Umbilical cord (tissue), 2 donors: ENCODE measurements around a stretch of chr7.

- RAMPAGE, long total RNA = no peak
Observed at GRCh38 chr7:27181733-27182195, 3.3 kb downstream of the HOXA11 start.

DNA sequence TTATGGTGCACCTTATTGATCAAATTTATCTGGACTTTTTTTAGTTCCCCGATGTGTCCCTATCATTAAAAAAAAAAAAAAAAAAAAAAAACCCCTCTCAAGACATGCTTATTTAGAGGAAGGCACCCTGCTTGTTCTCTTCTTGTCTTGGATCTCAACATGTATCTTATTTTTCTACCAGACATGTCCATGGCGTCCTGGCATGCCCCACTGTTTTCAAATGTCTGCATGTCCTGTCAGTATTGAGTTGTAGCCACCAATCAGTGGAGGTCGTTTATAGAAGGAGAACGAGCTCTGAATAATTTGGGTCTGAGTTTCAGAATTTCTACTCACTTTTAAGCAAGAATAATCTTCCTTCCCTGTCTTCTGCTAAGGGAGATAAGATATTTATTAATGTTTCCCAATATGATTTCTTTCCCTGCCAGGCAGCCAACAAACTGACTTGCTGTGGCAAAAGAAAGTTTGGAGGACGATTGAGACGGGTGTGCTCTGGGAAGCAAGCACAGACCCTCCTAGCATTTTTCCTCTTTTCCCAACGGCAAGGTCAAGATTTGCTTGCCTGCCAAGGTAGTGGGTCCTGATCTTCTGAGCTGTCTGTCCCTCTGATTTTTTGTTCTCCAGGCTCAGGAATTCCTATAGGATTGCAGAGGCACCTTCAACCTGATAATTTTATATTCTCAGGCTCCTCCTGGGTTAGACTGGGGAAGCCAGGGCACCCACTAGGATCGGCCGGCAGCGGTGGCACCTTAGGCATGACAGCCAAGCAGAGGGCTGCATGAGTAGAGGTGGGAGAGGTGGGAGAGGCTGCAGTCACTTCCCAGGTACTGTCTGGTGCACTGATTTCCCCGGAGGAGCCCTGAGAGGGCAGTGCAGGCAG lies 3.1 kb upstream of the HOXA13 start:
- RAMPAGE, long total RNA = no peak

DNA sequence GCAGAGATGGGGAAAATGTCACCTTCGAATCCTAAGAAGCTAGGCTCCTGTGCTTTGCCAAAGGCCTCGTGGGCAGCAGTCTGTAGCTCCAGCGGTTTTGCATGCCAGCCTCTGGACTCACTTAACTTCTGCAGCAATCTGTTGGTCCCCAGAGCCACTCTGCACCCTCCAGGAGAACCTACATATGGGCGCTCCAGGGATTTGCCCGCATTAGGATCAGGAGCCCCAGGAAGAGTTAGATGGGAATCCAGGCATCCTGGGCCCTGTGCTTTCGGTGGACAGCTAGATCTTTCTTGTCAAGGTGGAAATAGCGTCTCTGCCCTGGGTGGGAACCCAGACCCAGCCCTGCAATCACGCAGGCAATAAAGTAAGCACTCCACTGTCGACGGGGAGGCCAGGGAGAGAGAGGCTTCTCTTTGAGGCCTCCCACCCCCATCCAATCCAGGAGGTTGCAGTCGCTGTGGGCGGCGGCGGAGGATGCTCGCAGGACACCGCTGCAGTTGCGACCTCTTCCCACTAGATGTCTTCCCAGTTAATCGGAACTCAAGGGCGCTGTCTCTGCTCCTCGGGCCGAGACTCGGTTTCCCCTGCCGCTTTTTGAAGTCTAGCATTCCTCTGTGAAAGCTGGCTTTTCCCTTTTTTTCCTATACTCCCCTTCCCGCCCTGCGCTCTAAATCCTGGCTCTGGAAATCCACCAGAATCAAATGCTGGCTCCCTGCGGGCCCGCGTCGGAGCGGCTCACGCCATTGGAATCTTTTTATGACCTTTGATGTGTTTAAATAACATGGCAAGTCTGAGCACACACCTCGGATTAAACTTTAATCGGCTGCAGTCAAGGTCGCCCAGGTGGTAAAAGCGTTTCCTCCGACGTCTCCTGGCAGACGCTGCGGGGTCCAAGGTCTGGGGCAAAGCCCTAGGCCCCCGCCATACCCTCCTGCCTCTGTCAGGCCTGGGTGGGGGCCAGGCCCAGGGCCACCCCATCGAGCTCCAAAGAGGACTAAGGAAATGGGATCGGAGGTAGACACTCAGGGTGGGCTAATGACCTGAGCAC lies 10.4 kb upstream of the HOXA13 start:
- RAMPAGE, long total RNA = no peak

- RAMPAGE, long total RNA = no peak
Observed at GRCh38 chr7:27462855-27463308, 199.8 kb downstream of the HIBADH start.

DNA sequence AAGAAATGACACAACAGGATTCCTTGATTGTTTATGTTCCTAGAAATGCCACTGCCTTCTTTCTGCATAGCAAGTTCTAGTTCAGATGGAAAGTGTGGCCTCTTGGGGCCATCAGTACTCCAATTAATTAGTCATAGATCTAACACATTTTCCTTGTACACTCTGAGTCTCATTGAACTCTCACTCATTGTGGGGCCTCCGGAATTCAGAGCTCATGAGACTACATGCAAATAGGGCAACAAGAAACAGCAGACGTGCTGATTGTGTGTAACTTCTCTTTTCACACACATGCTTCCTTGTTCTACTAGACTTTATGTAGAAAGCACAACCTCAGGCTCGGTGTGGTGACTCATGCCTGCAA lies 35.3 kb upstream of the HIBADH start:
- RAMPAGE, long total RNA = no peak

DNA sequence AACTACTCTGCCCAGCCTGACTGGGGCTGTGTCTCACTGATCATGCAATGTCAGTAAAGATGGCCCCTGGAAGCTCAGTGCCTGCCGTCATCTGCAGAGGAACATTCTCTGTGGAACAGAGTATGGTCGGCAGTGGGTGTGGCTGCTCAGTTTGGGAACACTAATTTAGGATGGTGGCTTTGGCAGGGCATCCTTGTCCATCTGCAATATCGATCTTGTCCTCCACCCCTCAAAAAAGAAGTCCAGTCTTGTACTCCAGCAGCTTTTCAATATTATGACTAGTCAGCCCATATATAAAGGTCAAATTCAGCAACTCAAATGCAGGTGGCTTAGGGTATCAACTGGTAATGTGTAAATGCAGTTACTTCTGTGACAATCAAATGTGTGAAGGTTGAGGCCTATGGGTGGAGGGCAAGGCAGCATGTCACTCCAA lies 214.3 kb downstream of the TAX1BP1 start:
- RAMPAGE, long total RNA = no peak

DNA sequence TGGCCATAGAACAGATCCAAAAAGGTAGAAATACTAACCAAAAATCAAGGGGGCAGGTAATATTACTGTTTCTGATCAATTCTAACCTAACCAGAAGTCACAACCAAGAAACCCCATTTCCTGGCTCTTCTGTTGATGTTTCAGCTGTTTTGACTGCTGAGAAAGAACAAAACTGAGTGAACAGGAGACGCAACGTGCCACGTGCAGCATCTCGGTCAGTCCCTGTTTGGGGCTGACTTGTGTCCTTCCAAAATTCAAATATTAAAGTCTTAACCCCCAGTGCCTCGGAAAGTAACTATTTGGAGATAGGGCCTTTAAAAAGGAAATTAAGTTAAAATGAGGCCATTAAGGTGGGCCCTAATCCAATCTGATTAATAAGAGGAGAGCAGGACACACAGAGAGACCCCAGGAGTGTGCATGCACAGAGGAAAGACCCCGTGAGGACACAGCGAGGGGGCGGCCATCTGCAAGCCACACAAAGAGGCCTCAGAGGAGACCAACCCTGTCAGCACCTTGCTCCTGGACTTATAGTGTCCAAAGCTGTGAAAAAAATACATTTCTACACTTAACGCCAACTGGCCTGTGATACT lies 56.7 kb downstream of the JAZF1 start:
- RAMPAGE, long total RNA = no peak

GRCh38 chr7:28405889-28406175 lies 6.5 kb upstream of the CREB5 start:
- RAMPAGE, long total RNA = no peak

DNA sequence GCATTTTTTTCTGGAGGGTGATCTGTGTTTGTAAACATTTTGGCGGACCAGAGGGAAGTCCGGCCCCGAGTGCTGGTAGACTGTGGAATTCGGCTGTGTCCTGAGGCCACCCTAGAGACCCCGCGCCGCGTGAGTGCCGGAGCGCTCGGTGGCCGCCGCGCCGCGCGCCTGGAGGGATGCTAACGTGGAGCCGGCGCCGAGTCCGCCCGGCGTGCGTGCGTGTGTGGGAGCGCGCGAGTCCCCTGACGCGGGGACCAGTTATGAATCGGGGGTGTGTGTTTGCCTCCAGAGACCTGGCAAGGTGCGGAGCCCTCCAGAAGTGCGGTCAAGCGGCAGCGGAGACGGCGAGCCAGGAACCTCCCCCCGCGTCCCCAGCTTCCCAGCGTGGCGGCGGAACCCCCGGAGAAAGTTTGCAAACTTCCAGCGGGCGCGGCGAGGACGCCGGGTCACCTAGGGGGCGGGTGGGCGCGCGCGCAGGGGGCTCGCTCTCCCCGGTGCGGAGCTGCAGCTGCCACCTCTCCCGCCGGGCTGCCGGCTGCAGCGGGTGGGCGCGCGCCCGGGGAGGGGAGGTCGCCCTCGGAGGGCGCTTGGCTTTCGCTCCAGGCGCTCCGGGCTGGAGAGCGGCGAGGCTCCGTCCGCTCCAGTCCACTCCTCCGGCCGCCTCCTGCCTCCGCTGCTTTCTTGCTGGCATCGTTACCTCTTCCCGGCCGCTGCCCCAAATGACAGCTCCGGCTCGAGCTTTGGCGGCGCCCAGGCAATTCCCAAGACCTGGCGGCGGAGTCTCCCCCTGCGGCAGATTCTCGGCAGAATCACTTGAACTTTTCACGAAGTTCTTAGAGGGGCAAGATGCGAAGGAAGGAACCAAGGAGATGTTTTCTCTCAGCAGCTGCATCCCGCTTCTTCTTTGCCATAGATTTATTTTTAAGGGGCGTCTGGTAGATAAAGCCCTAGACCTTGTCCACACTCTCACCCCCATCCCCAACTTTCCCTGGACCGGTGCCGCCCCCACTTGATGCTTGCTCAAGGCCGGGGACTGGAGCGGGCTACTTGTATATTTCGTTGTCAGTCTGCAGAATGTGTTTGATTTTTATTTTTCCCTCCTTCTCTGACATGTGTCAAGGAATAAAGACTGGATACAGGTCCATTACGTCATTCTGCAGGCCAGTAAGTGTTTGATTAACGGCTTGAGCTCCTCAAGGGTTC lies 2.3 kb upstream of the CREB5 start:
- RAMPAGE, long total RNA = no peak

GRCh38 chr7:28695600-28695969 lies 262.5 kb downstream of the TRIL start:
- RAMPAGE, long total RNA = no peak

DNA sequence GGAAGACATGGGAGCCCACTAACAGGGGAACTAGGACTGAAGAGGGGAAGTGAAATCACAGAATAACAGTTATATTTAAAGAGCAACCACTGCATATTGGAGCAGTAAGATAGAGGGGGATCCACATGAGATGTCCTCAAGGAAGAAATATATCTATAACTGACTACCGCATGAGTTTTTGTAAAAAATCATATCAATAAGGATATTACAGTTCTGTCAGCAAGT lies 10.4 kb downstream of the CPVL start:
- RAMPAGE, long total RNA = no peak

GRCh38 chr7:29208217-29209245 lies 14.0 kb downstream of the CHN2 start:
- RAMPAGE, long total RNA = no peak

DNA sequence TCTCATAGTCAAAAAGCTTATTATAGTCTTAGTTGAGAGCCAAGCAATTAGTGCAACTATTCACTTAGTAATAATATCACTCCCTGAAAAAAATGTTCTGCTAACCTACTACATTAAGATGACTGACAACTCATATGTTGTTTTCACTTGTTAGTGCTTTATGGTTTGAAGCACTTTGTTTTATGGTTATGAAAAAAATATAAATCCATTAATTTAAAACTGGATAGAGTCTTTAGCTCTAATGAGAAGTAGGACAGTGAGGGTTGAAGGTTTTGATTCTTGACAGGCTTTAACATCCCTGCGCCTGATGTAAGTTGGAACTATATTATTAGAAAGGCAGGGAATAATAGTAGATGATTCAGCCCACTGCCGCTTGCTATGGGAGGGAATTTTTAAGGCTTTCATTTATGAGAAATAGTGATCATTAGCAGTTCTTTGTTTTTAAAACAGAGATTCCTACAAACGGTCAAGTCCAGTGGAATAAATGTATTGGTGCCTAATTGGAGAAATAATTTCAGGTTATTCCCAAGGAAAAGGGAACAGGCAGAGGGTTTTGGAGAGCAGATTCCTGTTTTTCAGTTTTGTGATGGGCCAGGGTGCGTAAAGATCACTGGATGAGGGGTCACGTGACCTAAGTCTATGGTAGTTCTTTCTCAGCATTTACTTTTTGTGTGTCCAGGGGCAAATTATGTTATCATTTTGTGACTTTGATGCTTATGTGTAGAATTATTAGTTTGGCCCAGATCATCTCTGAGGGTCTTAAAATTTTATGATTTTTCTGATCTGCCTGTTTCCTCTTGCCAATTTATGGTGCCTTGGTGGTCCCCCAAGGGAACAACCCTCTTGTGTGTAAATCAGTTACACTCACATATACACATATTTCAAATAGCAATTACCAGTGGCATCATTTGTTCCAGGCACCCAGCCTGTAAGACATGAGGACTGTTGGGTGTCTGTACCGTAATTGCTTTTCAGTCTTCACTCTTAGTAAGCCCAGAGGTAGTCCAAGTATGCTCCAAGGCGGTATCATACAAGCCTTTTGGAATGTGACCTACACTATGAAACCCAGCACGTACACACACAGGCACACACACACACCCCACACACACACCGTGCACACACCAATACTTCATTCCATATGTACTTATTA lies 15.1 kb downstream of the CHN2 start:
- RAMPAGE, long total RNA = no peak

- RAMPAGE, long total RNA = no peak
Observed at GRCh38 chr7:29228699-29229038, 34.1 kb downstream of the CHN2 start.

DNA sequence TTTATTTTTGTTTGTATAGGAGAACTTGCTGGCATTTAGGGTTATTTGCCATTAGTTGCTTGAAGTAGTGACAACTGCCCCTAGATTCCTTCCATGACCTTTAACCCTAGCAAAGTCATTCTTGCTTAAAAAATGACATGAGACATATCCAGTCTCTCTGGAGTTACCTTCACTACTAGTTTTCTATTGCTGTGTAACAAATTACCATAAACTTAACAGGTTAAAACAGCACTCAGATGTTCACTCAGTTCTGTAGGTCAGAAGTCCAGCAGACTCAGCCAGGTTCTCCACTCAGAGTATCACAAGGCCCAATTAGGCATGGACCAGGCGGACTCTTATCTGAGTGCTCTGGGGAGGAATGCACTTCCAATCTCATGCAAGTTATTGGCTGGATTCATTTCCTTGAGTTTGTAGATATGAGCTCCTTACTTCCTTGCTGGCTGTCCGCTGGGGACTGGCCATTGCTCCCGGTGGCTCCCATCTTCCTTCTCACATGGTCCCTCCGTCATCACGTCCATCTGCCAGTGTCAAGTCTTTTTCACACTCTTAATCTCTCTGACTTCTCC lies 137.1 kb upstream of the PRR15 start:
- RAMPAGE, long total RNA = no peak

- RAMPAGE, long total RNA = no peak
Observed at GRCh38 chr7:29455869-29456539, 107.6 kb upstream of the PRR15 start.

GRCh38 chr7:29480438-29480839 lies 83.2 kb upstream of the PRR15 start:
- RAMPAGE, long total RNA = no peak

GRCh38 chr7:29607918-29608291 lies 44.3 kb downstream of the PRR15 start:
- RAMPAGE, long total RNA = no peak

DNA sequence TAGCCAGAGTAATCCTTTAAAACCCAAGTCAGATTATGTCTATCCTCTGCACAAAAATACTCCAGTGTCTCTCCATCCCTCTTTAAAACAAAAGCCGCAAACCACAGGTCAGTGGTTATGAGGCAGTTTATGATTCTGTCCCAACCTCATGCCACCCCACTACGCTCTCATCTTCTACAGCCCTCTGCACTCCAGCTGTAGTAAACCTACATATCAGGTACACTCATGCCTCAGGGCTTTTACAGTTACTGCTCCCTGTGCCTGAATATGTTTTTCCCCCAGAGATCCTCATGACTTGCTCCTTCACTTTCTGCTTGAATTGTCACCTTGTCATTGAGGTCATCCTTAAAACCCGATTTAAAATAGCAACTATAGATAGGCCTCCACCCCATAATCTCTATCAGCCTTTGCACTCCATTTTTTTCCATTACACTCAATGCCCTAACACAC lies 113.7 kb downstream of the PRR15 start:
- RAMPAGE, long total RNA = no peak

DNA sequence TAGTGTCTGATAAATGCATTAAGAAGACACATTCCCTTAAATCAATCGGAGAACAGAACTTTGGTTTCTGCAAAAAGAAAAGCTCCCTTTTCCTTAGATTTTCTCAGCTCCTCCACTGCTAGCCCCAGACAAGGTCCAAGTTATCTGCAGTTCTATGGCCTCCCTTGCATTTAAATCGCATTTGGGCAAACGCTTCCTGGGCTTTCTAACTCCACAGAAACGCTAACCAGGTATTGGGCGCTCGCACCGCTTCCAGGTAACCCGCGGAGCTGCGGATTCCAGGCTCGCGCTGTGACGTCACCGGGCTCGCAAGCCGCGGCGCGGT lies 447 bp upstream of the MTURN start:
- RAMPAGE, long total RNA = no peak